ENCODE results near the gene RBL2.

GRCh38 chr16:53434305-53435067 lies at the start of gene RBL2:
RBL2 (plus strand) TSS chr16:53434471.
- PRO-cap, 2 experiments: peak in 2 of 2 experiments; most common plus-strand start chr16:53434460 (in 2); most common minus-strand start chr16:53434386 (in 1)
- RAMPAGE, long total RNA, 4 experiments: start-site peak on the plus strand in 4 of 4 experiments, at chr16:53434462-53434730 at its widest, 20 to 2,161 reads per replicate

- PRO-cap, 2 experiments: no peak in any of the 2 experiments
- RAMPAGE, long total RNA, 4 experiments: no peak in any of the 4 experiments
Observed at GRCh38 chr16:53500787-53501343, 2.1 kb downstream of the AKTIP start.

DNA sequence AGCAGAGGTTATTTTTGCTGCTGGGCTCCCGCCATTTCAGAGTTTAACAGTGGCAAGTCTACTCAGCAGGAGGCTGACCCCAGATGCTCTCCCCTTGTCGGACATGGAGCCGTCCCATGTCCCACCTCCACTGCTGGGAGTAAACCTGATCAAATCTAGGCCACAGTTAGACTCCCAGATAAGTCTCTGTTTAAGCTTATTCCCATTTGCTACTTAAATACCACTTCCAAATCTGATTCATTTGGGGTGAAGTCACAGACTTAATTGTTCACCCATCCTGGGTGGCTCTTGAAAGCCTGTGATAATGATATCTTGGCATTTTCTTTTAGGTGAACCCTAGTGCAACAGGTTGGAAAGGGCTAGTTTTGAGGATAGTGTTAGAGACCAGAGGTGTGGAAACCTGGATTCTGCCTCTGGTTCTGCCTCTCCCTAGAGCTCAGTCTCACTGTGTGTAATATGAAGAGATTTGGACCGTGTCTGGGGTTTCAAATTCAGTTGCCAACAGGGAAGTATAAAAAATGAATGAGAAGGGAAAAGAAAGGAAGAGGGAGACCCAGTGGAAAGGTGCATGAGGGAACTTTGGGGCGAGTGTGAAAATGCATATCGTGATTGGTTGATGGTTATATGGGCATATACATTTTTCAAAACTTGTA lies 269.3 kb downstream of the FTO start:
- PRO-cap, 2 experiments: no peak in any of the 2 experiments
- RAMPAGE, long total RNA, 4 experiments: no peak in any of the 4 experiments

GRCh38 chr16:54064770-54065286 lies 221.8 kb downstream of the IRX3 start:
- PRO-cap, 2 experiments: no peak in any of the 2 experiments
- RAMPAGE, long total RNA, 4 experiments: no peak in any of the 4 experiments

DNA sequence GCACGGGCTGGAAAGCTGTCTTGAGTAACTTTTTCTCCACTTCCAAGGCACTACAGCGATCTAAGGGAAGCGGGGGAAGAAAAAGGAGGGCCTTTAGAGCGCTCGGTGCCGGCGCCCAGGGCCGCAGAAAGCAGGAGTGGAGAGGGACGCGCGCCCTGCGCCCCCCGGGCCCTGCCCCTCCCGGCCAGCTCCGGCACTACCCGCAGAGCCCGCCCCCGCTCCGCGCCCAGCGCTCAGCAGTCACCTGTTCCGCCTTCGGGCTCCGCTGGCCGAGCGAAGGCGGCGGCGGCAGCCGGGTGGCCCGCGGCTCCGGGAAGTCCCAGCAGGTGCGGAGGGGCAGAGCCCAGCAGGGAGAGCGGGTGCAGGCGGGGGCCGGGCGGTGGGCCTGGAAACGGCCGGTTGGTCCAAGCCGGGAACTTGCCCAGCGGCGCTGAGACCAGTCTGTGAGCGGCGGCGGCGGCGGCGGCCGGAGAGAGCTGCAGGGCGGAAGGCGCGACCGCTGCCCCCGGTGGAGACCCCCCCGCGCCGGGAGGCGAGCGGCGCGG lies 2.3 kb downstream of the IRX3 start:
- PRO-cap, 2 experiments: no peak in any of the 2 experiments
- RAMPAGE, long total RNA, 4 experiments: no peak in any of the 4 experiments

DNA sequence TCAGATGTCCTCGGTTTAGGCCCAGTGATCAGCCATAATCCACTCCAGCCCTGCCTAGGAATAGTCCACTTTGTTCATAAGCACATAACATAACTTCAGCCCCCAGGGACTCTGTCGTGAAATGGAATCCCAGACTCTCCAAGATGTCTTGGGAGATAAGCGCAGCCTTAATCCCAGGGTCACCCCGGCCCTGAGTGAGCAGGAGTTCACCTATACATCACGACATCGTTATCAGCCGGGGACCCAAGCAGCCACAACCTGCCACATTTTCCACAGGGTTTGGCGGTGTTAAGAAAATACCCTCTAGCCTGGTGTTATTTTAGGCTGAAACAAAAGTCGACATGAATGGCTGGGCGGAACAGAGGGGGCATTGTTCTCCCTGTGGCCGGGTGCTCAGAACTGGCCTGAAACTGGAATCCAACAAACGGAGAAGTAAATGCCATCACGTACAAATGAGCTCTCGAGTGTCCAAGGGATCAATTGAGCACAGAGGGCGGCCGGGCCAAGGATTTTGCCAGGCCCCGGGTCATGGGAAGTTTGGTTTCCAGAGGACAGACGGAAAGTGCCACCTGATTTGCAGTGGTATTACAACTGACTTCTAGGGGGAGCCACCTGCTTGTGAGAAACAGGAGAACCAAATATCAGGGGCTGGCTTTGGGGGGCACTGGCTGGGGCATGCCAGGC lies 145.8 kb upstream of the IRX3 start:
- PRO-cap, 2 experiments: no peak in any of the 2 experiments
- RAMPAGE, long total RNA, 4 experiments: no peak in any of the 4 experiments

GRCh38 chr16:54847279-54847791 lies 83.3 kb upstream of the IRX5 start:
- PRO-cap, 2 experiments: no peak in any of the 2 experiments
- RAMPAGE, long total RNA, 4 experiments: no peak in any of the 4 experiments

GRCh38 chr16:55613916-55614457 lies 41.8 kb upstream of the SLC6A2 start:
- PRO-cap, 2 experiments: no peak in any of the 2 experiments
- RAMPAGE, long total RNA, 4 experiments: no peak in any of the 4 experiments

DNA sequence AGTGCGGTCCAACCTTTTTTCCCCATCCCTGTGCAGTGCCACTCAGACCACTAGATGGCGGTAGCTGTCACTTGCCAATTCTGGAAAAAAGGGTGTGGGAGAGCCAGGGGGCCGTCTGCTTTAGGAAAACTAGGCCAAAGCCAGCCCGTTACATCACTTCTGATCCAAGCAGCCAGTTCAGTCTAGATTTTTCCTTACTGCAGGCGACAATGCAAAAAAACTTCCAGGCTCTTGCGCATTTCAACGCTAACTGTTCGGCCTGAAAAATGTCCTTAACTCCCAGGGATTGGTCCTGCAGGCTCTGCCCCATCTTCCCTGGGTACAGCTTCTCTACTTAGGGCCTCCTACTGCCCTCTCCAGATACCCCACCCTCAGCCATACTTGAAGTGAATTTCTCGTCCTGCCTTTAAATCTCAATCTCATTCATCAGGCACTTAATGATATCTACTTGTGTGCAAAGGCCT lies 69.3 kb upstream of the CES5A start:
- PRO-cap, 2 experiments: no peak in any of the 2 experiments
- RAMPAGE, long total RNA, 4 experiments: no peak in any of the 4 experiments

GRCh38 chr16:55955669-55956403 lies 80.7 kb upstream of the CES5A start:
- PRO-cap, 2 experiments: no peak in any of the 2 experiments
- RAMPAGE, long total RNA, 4 experiments: no peak in any of the 4 experiments

GRCh38 chr16:56190503-56190862 lies 806 bp upstream of the GNAO1 start:
- PRO-cap, 2 experiments: no peak in any of the 2 experiments
- RAMPAGE, long total RNA, 4 experiments: no peak in any of the 4 experiments

DNA sequence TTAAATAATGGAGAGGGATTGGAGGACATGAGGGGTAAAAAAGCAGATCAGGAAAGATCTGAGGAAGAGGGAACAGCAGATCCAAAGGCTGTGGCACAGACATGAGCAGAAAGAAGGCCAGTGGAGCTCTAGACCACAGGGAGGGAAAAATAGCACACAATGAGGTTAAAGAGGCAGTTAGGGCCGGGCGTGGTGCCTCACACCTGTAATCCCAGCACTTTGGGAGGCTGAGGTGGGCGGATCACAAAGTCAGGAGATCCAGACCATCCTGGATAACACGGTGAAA lies 14.5 kb downstream of the GNAO1 start:
- PRO-cap, 2 experiments: no peak in any of the 2 experiments
- RAMPAGE, long total RNA, 4 experiments: no peak in any of the 4 experiments

GRCh38 chr16:56368906-56369802 lies 56.2 kb downstream of the AMFR start:
- PRO-cap, 2 experiments: no peak in any of the 2 experiments
- RAMPAGE, long total RNA, 4 experiments: no peak in any of the 4 experiments

- PRO-cap, 2 experiments: no peak in any of the 2 experiments
- RAMPAGE, long total RNA, 4 experiments: no peak in any of the 4 experiments
Observed at GRCh38 chr16:56383970-56384453, 41.3 kb downstream of the AMFR start.

GRCh38 chr16:56389003-56389462 lies 36.3 kb downstream of the AMFR start:
- PRO-cap, 2 experiments: no peak in any of the 2 experiments
- RAMPAGE, long total RNA, 4 experiments: start-site peak on the minus strand in 1 of 4 experiments, at chr16:56389191-56389509 at its widest, 21 reads per replicate

DNA sequence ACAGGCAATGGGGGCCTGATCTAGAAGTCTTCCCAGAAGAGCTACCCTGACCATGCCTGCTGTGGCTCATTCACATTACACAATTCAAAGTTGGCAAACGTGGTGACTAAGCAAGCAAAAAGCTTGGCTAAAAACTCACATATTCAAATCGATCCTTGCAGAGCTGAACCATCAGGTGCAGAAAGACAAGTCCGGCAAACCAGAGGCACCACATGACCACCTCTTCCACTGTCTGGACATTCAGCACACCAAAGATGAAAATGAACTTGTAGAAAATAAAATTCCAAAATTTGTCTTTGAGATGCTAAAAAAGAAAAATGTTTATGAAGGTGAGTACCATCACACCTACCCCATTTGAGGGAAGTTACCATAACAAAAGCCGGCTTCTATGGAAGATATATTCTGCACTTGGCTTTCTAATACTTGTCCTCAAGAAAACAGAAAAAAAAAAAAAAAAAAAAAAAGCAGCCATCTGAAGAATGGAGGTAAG lies 16.0 kb downstream of the AMFR start:
- PRO-cap, 2 experiments: no peak in any of the 2 experiments
- RAMPAGE, long total RNA, 4 experiments: no peak in any of the 4 experiments

- PRO-cap, 2 experiments: no peak in any of the 2 experiments
- RAMPAGE, long total RNA, 4 experiments: no peak in any of the 4 experiments
Observed at GRCh38 chr16:56423638-56424052, 1.7 kb downstream of the AMFR start.

- PRO-cap, 2 experiments: peak in 1 of 2 experiments; most common plus-strand start chr16:56606757 (in 1)
- RAMPAGE, long total RNA, 4 experiments: no peak in any of the 4 experiments
Observed at GRCh38 chr16:56606496-56606982, 1.8 kb upstream of the MT2A start.

- PRO-cap, 2 experiments: no peak in any of the 2 experiments
- RAMPAGE, long total RNA, 4 experiments: start-site peak on the plus strand in 1 of 4 experiments, at chr16:56609283-56609301 at its widest, 82 reads per replicate
Observed at GRCh38 chr16:56609031-56609747, 805 bp downstream of the MT2A start.

DNA sequence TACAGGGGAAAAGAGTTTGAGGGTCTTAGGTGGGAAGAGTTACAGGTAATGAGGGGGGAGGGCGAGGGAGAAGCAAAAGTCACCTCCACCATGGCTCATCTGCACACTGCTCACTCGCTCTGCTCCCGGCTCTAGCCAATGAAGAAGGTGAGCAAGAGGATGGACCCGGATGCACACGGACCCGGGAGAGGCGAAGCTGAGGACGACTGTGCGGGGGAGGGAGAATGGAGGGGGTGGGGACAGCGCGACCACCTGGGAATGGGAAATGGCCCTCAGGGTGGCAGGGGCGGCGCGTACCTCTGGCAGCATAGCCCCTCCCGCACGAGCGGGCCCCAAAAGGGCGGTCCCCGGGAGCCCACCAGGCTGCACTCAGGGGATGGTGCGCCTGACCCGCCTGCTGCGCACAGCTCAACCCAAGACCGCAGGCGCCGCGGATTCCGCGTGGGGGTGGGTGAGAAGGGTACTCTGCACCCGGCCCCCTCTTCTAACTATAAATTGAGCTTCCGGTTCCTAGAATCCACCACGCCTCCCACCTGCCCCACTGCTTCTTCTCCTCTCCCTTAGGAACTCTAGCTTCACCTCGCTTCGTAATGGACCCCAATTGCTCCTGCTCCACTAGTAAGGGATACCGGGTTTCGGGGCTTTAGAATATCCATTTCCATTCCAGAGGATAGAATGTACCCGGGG lies 6.1 kb downstream of the MT1H start:
- PRO-cap, 2 experiments: no peak in any of the 2 experiments
- RAMPAGE, long total RNA, 4 experiments: no peak in any of the 4 experiments

All from upper lobe of left lung (tissue), 5 donors.